GM23338 (cell line): ENCODE data around the genes GPR89B, NBPF9 and NBPF19.

- PRO-cap = no peak
- RAMPAGE, long total RNA = no peak
Measured at GRCh38 chr1:147237323-147237915, 5.1 kb upstream of the CHD1L start.

- PRO-cap = no peak
- RAMPAGE, long total RNA = no peak
Measured at GRCh38 chr1:147291824-147292390, 49.4 kb downstream of the CHD1L start.

DNA sequence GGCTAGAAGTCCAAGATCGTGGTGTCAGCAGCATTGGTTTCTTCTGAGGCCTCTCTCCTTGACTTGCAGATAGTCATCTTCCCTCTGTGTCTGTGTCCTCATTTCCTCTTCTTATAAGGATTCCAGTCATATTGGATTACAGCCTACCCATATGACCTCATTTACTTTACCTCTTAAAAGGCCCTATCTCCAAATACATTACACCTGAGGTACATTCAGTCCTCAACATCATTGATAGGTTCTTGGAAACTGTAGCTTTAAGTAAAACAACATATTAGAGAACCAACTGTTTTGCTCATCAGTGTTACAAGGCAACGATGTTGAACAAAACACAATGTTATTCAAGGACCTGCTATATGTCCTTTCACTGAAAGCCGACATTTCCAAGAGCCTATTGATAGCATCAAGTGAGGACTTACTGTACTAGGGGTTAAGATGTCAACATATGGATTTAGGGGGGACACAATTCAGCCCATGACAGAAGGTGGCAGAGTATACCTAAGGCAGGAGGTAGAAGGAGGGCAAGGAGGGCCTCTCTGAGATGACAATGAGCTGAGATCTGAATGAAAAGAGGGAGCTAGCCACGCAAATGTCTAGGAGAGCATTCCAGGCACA lies 27.3 kb downstream of the ACP6 start:
- PRO-cap = no peak
- RAMPAGE, long total RNA = no peak

GRCh38 chr1:147676219-147677291 lies 6.2 kb upstream of the ACP6 start:
- PRO-cap = no peak
- RAMPAGE, long total RNA = no peak

DNA sequence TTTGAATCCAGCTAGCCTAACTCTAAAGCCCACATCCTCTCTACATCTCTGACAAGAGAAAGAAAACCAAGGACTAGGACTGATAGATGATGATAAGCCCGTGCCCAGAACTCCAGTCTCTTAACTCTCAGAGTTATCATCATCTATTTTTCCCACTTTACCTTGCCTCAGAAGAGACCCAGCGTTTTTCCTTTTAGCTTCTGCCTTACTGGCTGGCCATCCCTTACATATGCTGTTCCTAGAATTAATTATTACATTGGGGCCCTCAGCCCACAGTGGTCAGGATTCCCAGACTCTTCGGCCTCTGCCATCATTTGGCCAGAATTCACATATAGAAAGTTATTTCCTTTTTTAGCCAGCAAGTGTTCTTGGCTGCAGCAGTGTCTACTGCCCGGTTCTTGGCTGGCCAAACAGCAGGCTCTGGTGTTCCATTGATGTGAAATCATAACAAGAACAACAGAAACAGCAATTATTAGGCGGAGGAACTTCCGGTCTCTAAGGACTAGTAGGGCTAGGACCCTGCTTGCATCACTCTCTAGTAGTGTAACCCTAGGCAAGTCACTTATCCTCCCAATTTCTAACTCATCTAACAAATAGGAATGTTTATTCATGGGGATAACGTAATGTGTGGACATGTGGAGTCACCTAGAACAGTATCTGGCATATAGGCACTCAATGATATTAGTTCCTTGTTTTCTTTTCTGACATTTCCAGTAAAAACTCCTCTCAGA lies 8.6 kb upstream of the GJA5 start:
- PRO-cap = no peak
- RAMPAGE, long total RNA = no peak

DNA sequence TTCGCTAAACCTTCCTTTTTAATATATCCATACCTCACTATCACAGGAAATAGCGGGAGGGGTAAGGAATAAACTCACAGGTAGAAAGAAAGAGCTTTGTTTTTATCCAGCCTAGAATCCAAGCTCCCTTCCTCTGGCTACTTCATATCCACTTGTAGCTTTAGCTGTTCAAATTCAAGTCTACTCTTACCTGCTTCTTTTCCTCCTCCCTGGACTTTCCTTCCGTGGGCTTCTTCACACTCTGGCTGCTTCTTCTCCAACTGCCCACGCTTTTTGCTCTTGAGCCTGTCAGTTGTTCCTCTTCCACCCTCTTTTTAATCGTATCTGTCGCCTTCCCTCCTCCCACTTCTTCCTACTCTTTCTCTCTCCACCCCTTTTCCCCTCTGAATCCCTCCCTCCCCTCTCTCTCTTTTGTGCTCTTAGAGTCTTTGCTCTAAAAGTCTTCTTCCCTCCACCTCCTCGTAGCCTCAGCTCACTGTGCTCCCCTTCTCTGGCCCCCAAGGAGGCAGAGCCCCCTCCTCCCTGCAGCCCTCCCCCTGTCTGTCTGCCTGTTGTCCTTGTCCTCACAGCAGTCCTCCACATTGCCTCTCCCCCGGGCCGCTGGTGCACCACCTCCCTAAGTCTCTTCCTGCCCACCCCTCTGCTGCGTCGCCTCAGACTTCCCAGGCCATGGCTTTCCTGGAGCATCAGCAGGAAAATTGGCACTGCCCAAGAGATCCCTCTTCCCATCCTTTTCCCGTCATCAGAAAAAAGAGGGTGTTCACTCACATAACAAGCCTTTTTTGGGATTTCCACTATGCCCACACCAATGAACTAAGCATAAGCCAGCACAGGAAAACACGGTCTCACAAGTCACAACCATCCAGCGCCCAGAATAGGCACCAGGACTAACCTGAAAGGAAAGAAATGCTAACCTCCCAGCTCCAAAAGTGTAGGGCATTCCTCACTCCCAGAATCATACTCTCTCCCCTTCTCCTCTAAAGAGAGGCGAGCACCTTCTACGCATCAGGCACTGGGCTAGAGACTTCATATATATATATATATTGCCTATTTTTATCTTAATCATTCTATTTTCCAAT lies 13.0 kb upstream of the GJA5 start:
- PRO-cap = bidirectional peak, plus-strand start at position 436 of the sequence, minus-strand start at position 326 of the sequence
- RAMPAGE, long total RNA = no peak

GRCh38 chr1:147833040-147833750 lies 69.4 kb upstream of the GJA8 start:
- PRO-cap = unidirectional peak, plus-strand start at chr1:147833318
- RAMPAGE, long total RNA = no peak

GRCh38 chr1:147928196-147928942 lies at the start of gene GPR89B:
Gene GPR89B, plus strand, starts transcription at chr1:147928420.
- PRO-cap = bidirectional peak, plus-strand start at chr1:147928451, minus-strand start at chr1:147928500; bidirectional peak, plus-strand start at chr1:147928709, minus-strand start at chr1:147928705; unidirectional peak, minus-strand start at chr1:147928925
- RAMPAGE, long total RNA = no peak

- PRO-cap = bidirectional peak, plus-strand start at chr1:148263477, minus-strand start at chr1:148263687
- RAMPAGE, long total RNA = no peak
Measured at GRCh38 chr1:148263380-148264343, 111.6 kb upstream of the NBPF11 start.

DNA sequence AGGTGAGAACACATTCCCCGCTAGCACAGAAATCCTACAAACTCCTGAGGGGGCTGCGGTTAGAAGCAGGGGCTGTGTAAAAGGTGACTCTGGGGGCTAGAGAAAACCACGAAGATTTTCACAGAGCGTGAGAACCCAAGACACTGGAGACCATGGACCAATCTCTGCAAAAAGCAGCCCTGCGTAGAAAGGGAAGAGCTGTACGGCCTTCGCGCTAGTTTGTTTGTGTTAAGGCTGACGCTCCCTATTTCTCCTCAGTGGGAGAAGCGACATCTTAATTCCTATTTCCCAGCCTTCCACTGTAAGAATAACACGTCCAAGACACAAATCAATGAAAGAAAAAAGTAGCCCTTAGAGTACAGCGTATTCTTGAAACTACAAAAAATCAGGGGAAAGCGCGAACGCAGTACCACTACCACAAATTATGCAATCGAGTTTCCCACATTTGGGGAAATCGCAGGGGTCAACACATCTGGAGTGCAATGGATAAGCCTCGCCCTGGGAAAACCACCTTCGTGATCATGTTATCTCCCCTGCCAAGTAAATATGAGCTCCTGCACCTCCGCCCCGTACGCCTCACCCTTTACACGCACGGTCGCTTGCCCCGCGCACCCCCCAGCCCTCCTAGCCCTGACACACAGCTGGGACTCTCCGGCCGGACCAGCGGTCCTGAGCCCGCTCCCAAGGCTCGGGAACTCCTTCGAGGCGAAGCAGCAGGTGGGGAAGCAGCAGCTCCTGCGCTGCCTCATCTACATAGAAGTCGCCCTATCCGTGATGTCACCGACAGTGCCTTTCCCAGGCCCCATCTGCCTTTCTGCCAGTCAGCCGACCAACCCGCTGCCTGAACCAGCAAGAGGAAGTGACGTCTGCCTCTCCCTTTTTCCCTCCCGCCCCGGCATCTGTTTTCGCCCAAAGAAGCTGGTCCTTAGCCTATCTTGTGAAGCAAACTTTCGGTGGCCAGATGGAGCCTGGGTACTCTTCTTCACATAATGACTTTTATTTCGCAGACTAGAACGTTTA lies 94.7 kb downstream of the PPIAL4G start:
- PRO-cap = bidirectional peak, plus-strand start at position 824 of the sequence, minus-strand start at position 535 of the sequence
- RAMPAGE, long total RNA = no peak

- PRO-cap = no peak
- RAMPAGE, long total RNA = no peak
Measured at GRCh38 chr1:148958363-148958703, 114.1 kb downstream of the PDE4DIP start.

GRCh38 chr1:149103127-149103893 lies at the start of gene NBPF9:
Gene NBPF9, minus strand, starts transcription at chr1:149103551.
- PRO-cap = bidirectional peak, plus-strand start at chr1:149103507, minus-strand start at chr1:149103490; unidirectional peak, minus-strand start at chr1:149103585
- RAMPAGE, long total RNA = no peak

GRCh38 chr1:149175596-149176511 lies 72.5 kb upstream of the NBPF9 start:
- PRO-cap = unidirectional peak, plus-strand start at chr1:149175876; bidirectional peak, plus-strand start at chr1:149176039, minus-strand start at chr1:149175949; bidirectional peak, plus-strand start at chr1:149176628, minus-strand start at chr1:149176319
- RAMPAGE, long total RNA = no peak

- PRO-cap = no peak
- RAMPAGE, long total RNA = no peak
Measured at GRCh38 chr1:149240582-149240918, 137.2 kb upstream of the NBPF9 start.

- PRO-cap = no peak
- RAMPAGE, long total RNA = no peak
Measured at GRCh38 chr1:149474322-149475649, at the start of gene NBPF19. Gene NBPF19, plus strand, starts transcription at chr1:149475045.

- PRO-cap = bidirectional peak, plus-strand start at chr1:149841743, minus-strand start at chr1:149841859
- RAMPAGE, long total RNA = no peak
Measured at GRCh38 chr1:149841656-149842421, 711 bp downstream of the H2AC18 start.

GRCh38 chr1:149851339-149852272 lies 745 bp downstream of the H2AC19 start:
- PRO-cap = unidirectional peak, plus-strand start at chr1:149851953; bidirectional peak, plus-strand start at chr1:149852608, minus-strand start at chr1:149852069
- RAMPAGE, long total RNA = no peak

- PRO-cap = no peak
- RAMPAGE, long total RNA = no peak
Measured at GRCh38 chr1:149956050-149957207, 19.8 kb upstream of the MTMR11 start.

GRCh38 chr1:149995122-149995525 lies 15.4 kb downstream of the OTUD7B start:
- PRO-cap = no peak
- RAMPAGE, long total RNA = no peak

DNA sequence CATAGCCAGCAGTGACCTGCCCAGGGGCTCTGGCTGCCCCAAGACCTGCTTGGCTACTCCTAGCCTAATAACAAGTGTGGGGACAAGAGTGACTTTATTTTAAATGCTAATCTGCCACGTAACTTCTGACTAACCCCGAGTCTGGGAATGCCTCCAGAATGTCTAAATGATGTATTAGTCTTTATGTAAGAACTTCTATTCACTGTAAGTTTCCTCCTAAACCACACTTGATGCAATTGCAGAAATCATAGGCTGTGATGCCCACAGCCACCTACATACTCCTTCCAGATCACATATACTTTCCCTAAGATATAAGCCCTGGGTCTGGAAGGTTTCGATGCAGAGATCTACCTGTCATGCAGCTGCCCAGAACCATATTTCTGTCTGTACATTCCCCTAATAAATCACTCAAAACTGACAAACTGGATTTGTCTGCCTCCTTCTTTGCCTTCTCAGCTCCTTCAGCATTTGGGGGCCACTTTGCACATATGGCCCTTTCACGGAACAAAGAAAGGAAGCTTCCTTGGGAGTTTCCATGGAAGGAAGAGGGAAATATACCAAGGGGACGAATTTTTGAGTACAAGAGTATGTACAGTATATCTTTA lies 5.8 kb upstream of the VPS45 start:
- PRO-cap = no peak
- RAMPAGE, long total RNA = no peak